ENCODE measurements around a stretch of chr5.

DNA sequence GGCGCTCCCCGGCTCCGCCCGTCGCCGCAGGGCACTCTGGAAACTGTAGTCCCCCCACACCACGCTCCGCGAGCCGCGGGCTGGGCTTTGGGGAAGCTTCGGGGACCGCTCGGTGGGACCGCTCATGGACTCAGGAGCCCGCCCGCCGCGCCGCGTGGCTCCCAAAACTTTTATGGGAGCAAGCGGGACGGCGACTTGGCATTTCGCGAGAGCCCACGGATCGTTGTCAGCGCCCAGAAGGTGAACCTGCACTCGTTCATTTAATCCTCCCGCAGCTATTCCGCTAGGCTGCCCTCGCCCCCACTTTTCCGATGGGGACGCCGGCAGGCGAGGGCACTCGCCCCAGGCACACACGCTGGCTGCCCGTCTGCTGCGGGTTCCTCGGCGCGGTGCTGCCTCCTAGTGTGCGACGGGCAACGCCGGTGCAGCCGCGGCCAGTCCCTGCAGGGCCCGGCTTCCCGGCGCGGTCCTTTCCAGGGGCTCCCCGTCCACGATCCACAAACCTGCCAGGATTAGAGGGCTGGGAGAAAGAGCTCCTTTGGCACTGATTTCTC lies 496 bp upstream of the STK10 start:
- PRO-cap, 3 experiments: peak in 3 of 3 experiments; most common plus-strand start position 71 of the sequence (in 2); most common minus-strand start position 372 of the sequence (in 1)
- RAMPAGE, long total RNA, 2 experiments: start-site peak on the plus strand in 2 of 2 experiments, centred at positions 70 to 88 of the sequence, 5 reads per replicate
- RRBS: under 1% methylated on average over 9 of the region's 56 CpGs

DNA sequence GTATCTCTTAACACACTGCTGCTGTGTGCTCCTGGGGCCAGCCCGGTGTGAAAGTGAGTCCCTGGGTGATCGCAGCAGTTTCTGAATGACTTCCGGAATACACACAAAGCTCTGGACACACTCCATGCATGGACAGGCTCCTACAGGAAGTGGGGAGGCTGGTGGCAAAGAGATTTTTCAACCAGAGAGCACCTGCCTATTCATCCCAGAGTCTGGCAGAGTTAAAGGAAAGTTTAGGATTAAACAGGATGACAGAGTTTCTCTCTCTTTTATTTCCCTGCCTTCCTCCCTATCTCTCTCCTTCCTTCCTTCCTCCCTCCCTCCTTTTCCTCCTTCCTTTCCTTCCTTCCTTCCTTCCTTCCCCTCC lies 38.5 kb upstream of the UBTD2 start:
- PRO-cap, 3 experiments: no peak in any of the 3 experiments
- RAMPAGE, long total RNA, 2 experiments: no peak in any of the 2 experiments
- RRBS: 80% methylated on average over 1 of the region's 3 CpGs

GRCh38 chr5:172365912-172366535 lies 82.5 kb upstream of the UBTD2 start:
- PRO-cap, 3 experiments: no peak in any of the 3 experiments
- RAMPAGE, long total RNA, 2 experiments: no peak in any of the 2 experiments
- RRBS: no CpG with 5 or more reads among the region's 5 CpGs

- PRO-cap, 3 experiments: peak in 1 of 3 experiments; most common minus-strand start chr5:172400258 (in 1)
- RAMPAGE, long total RNA, 2 experiments: no peak in any of the 2 experiments
- RRBS: no CpG with 5 or more reads among the region's 5 CpGs
These were observed 54.5 kb downstream of the SH3PXD2B start for GRCh38 chr5:172399704-172400347.

DNA sequence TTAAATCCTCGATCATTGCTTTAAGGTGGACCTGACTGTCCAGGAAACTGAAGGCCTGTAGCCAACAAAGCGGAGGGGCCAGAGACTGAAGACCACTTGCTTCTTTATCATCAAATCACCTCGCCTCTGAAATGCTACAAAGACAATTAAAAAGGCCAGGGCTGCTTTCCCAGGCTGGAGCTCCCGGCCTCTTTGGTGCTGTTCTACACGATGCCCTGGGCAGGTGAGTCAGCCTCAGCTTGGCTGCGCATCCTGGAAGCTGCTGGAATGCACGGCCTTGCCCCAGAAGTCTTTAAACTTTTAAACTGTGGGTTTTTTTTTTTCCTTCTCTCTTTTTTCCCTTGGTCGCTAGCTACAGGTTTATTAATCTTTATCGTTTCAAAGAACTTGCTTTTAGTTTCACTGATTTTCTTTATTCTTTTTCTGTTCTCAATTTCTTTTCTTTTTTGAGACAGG lies 46.5 kb downstream of the SH3PXD2B start:
- PRO-cap, 3 experiments: peak in 3 of 3 experiments; most common minus-strand start position 194 of the sequence (in 2)
- RAMPAGE, long total RNA, 2 experiments: no peak in any of the 2 experiments
- RRBS: no CpG with 5 or more reads among the region's 9 CpGs

GRCh38 chr5:172429088-172429854 lies 25.1 kb downstream of the SH3PXD2B start:
- PRO-cap, 3 experiments: peak in 1 of 3 experiments; most common plus-strand start chr5:172429492 (in 1); most common minus-strand start chr5:172429424 (in 1)
- RAMPAGE, long total RNA, 2 experiments: no peak in any of the 2 experiments
- RRBS: 70% methylated on average over 2 of the region's 9 CpGs

- PRO-cap, 3 experiments: peak in 1 of 3 experiments; most common minus-strand start chr5:172444819 (in 1)
- RAMPAGE, long total RNA, 2 experiments: no peak in any of the 2 experiments
- RRBS: no CpG with 5 or more reads among the region's 8 CpGs
These were observed 9.5 kb downstream of the SH3PXD2B start for GRCh38 chr5:172444722-172445398.

- PRO-cap, 3 experiments: no peak in any of the 3 experiments
- RAMPAGE, long total RNA, 2 experiments: no peak in any of the 2 experiments
- RRBS: no CpG with 5 or more reads among the region's 5 CpGs
These were observed 73.2 kb upstream of the SH3PXD2B start for GRCh38 chr5:172527449-172528029.

- PRO-cap, 3 experiments: no peak in any of the 3 experiments
- RAMPAGE, long total RNA, 2 experiments: no peak in any of the 2 experiments
- RRBS: no CpG with 5 or more reads among the region's 25 CpGs
These were observed 54.9 kb upstream of the NEURL1B start for GRCh38 chr5:172585802-172586900.

- PRO-cap, 3 experiments: no peak in any of the 3 experiments
- RAMPAGE, long total RNA, 2 experiments: no peak in any of the 2 experiments
- RRBS: no CpG with 5 or more reads among the region's 9 CpGs
These were observed 2.4 kb downstream of the NEURL1B start for GRCh38 chr5:172643341-172643969.

DNA sequence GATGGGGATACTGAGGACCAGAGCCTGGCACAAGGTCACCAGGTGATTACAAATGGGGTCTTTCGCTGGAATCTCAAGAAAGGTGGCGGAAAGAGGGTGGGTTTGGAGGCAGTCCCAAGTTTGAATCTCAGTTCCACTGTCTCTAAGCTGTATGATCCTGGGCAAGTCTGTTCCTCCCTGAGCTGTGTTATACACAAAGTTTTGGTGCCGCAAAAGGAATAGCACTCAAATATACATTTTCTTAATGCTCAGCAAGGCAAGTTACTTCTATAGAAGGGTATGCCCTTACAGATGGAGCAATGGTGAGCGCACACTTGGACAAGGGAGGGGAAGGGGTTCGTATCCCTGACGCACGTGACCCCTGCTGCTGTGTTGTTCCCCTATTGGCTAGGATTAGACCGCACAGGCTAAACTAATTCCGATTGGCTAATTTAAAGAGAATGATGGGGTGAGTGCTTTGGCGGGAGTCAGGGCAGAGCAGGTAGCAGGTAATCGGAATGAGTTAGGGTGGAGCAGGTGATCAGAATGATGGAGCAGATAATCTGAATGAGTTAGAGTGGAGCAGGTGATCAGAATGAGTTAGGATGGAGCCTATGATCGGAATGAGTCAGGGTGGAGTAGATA lies 9.5 kb downstream of the NEURL1B start:
- PRO-cap, 3 experiments: no peak in any of the 3 experiments
- RAMPAGE, long total RNA, 2 experiments: start-site peak on the plus strand in 1 of 2 experiments, centred at position 230 of the sequence, 5 reads per replicate
- RRBS: no CpG with 5 or more reads among the region's 12 CpGs

- PRO-cap, 3 experiments: peak in 1 of 3 experiments; most common plus-strand start chr5:172693224 (in 1)
- RAMPAGE, long total RNA, 2 experiments: no peak in any of the 2 experiments
- RRBS: no CpG with 5 or more reads among the region's 2 CpGs
These were observed 51.9 kb downstream of the NEURL1B start for GRCh38 chr5:172692898-172693431.

DNA sequence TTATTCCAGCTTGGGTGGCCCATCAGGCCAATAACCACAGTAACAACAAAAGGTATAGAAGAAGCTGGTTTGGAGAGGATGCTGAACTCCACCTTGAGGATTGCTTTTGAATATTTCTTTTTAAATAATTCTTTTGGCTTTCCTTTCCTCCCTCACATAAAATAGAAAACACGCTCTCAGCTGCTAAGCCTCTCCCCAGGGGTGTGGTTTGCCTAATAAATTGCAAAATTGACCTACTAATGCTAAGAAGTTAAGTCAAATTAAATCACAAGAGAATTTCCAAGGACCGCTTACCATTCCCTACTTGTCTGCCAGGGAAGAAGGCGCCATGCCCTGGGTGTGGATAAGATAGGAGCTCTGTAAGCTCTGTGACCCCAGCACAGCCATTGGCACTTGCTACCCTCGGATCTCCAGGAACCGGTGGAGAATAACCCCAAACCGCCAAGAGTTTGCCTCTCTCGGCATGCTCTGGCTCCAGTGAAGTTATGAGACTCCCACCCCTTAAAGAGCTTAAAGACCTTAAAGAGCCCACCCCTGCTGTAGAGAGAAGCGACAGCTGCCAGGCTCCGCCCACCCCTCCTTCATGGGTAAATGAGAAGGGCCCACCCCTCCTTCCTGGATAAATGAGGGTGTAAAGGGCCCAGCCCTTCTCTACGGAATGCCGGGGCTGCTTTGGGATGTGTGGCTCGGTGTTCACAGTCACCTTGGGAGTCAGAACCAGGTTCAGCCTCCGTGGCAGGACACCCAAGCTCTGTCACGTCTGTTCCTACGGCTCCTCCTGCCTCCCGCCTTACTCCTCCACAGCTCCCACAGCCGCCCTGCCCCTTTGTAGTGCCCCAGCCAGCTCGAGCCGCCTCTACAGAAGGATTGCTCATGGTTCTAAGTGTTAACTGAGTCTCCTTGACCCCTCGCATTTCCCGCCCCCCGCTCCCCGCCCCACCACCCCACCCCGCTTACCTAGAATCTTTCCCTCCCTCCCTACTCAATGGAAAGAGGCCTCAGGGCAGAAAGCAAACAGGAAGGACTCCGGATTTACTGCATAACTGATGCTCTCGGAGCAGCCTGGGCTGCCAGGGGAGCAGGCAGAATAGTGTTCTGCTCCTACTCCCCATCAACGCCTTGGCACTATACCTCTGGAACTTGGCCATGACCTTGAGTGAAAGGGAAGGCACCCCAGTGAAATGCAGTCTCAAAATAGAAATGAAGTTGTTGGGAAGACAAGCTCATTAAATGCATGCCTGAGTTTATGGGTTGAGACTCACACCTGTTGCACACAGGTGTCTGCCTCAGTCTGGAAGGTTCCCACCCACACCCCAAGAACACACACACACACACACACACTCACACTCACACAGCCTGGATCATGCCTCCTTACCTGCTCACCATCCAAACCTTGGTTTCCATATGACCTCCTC lies 59.3 kb downstream of the NEURL1B start:
- PRO-cap, 3 experiments: no peak in any of the 3 experiments
- RAMPAGE, long total RNA, 2 experiments: no peak in any of the 2 experiments
- RRBS: no CpG with 5 or more reads among the region's 27 CpGs

DNA sequence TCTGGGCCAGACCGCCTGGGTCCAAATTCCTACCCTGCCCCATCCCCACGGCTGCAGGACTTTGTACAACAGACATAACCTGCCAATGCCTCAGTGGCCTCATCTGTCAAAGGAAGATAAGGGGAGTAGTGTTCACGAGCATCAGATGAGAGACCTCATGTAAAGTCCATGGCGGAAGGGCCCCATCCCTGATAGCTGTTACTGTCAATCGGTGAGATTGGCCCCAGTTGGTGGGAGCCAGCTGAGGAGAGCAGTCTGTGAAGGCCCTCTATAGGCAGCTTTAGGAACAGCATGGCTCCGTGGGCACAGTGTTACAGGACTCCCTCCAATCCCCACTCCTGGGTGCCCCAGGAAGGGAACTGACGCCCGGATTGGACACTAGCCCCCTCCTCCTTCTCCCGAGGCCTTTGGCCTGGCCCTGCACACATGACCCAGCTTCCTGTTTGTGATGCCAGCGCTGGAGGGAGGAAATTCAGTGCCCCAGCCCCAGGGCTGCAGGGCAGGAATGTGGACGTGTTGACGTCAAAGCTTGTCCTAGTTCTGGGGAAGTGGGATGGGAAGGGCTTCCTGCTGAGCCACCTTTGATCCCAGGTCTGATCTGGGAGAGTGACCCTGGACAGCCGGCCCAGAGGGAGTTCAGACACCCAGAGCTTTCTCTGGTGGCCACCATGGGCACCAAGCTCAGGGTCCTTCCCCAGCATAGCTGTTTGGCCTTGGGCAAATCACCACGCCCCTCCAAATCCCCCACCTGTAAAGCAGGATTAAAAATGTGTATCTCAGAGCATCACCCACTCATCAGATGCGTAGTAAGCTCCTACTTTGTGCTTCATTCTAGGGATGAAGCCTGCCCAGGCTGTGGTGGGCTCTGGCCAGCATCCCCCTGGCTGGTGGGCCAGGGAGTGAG lies 56.1 kb downstream of the DUSP1 start:
- PRO-cap, 3 experiments: peak in 1 of 3 experiments; most common plus-strand start position 591 of the sequence (in 1); most common minus-strand start position 344 of the sequence (in 1)
- RAMPAGE, long total RNA, 2 experiments: no peak in any of the 2 experiments
- RRBS: no CpG with 5 or more reads among the region's 15 CpGs

- PRO-cap, 3 experiments: no peak in any of the 3 experiments
- RAMPAGE, long total RNA, 2 experiments: no peak in any of the 2 experiments
- RRBS: no CpG with 5 or more reads among the region's 5 CpGs
These were observed 46.4 kb downstream of the DUSP1 start for GRCh38 chr5:172724594-172724996.

GRCh38 chr5:172733065-172734352 lies 37.5 kb downstream of the DUSP1 start:
- PRO-cap, 3 experiments: peak in 2 of 3 experiments; most common plus-strand start chr5:172733805 (in 1); most common minus-strand start chr5:172733762 (in 1)
- RAMPAGE, long total RNA, 2 experiments: no peak in any of the 2 experiments
- RRBS: 38% methylated on average over 6 of the region's 23 CpGs

DNA sequence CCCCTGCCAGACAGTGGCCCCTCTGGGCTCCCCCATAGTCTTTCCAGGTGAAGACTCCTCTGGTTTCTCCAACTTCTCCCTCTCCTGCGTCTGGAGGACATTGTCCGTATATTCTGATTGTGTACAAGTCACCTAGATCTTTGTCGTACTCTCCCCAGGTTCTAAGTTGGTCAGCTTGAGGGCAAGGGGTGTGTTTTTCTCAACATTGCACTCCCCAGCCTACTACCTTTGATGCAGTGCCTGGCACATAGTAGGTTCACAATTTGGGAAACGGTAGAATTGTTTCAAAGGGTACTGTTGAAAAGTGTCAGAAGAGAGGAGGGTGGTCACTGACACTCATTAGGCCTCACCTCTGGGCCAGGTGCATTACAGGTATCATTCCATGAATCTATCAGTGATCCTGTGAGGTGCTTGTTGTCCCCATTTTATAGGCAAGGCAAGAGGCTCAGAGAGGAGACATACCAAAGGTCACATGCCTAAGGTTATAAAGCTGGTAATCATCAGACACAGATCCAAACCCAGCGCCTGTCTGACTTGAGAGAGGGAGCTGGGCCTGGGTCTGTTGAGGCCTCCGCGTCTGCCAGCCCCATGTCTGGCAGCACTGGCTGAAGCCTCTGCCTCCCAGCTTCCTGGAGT lies 3.9 kb upstream of the DUSP1 start:
- PRO-cap, 3 experiments: no peak in any of the 3 experiments
- RAMPAGE, long total RNA, 2 experiments: no peak in any of the 2 experiments
- RRBS: no CpG with 5 or more reads among the region's 7 CpGs

DNA sequence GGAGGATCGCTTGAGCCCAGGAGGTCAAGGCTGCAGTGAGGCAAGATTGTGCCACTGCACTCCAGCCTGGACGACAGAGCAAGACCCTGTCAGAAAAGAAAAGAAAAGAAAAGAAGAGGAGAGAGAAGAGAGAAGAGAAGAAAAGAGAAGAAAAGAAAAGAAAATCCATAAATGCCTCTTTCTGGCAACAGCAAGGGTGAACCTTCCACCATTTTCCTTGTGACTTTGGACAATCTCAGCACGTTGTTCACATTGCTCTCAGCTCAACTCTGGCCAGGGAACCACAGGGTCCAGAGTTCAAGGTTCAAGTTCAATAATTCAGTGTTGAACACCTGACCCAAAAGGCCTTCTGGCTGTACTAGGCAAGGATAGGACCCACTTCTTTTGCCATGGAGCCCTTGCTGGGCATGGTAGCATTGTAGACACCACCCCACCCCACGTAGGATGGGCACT lies 14.6 kb upstream of the DUSP1 start:
- PRO-cap, 3 experiments: no peak in any of the 3 experiments
- RAMPAGE, long total RNA, 2 experiments: no peak in any of the 2 experiments
- RRBS: no CpG with 5 or more reads among the region's 4 CpGs

- PRO-cap, 3 experiments: no peak in any of the 3 experiments
- RAMPAGE, long total RNA, 2 experiments: no peak in any of the 2 experiments
- RRBS: no CpG with 5 or more reads among the region's 11 CpGs
These were observed 21.8 kb upstream of the DUSP1 start for GRCh38 chr5:172792647-172793255.

GRCh38 chr5:172798279-172799566 lies 27.7 kb upstream of the DUSP1 start:
- PRO-cap, 3 experiments: no peak in any of the 3 experiments
- RAMPAGE, long total RNA, 2 experiments: no peak in any of the 2 experiments
- RRBS: 100% methylated on average over 1 of the region's 15 CpGs

Data from testis (tissue), 5 donors.